ENCODE measurements around a stretch of chr4.

GRCh38 chr4:118351825-118352625 is 778 bp downstream of the PRSS12 start:
- RRBS: no CpG with 5 or more reads among the region's 66 CpGs

DNA sequence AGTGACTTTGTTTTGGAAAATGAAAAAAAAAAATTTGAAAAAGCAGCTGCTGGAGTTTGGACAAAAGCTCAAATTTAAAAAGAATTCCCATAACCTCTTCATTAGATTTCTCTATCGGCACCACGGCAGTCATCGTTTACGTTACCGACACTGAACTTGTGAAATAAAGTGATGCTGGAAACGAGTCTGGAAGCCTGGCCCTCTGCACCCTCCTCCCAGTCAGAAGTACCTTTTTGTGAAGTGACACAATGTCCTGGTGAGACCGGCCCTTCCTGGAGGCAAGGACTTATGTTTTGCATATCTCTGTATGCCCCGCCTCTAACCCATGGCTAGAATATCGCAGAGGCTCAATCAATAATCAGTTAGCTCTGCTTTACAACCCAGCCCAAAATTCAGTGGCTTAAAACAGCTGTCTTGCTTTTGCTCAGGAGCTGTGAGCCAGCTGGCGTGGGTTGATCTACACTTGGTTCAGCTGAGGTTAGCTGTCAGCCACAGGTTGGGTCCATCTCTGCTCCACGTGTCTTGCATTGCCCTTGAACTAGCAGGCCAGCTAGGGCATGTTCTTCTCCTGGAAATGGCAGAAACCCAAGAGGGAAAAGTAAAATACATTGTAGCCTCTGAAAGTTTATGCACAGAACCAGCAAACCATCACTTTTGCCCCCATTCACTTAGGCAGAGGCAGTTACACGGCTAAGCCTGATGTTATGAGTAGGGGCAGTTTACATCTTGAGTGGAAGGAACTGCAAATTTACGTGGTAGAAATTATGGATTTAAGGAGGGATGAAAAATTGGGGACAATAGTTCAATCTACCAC is 98.8 kb upstream of the METTL14 start:
- RRBS: no CpG with 5 or more reads among the region's 13 CpGs

- RRBS: no CpG with 5 or more reads among the region's 6 CpGs
These were observed 56.2 kb downstream of the METTL14 start for GRCh38 chr4:118741300-118741891.

DNA sequence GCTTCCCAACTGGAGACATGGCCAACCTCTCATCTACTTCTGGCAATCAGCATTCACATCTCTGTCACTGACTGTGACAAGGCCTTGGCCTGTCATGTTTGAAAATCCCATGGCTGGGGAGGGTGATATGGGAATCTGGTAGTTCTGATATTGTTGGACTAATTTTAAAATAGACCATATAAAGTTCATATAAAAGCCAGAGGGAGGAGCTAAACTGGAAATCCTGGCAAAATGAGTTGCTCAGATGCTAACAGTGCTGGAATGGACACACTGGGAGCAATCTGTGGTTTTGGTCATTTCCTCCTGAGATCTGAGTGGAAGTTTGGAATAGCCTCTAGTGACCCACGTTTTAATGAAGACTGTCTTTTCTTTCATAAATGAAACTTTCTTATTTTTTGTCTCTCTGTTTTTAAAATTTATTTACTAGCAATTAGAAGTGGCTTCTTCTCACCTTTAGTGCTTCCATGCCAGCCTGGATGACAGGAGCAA is 66.4 kb downstream of the METTL14 start:
- RRBS: no CpG with 5 or more reads among the region's 1 CpG

- RRBS: no CpG with 5 or more reads among the region's 7 CpGs
These were observed 20.8 kb downstream of the SEC24D start for GRCh38 chr4:118814751-118815908.

GRCh38 chr4:118826973-118827569 is 8.9 kb downstream of the SEC24D start:
- RRBS: no CpG with 5 or more reads among the region's 3 CpGs

- RRBS: no CpG with 5 or more reads among the region's 9 CpGs
These were observed 5.6 kb downstream of the SYNPO2 start for GRCh38 chr4:118894153-118894698.

- RRBS: no CpG with 5 or more reads among the region's 7 CpGs
These were observed 16.9 kb downstream of the SYNPO2 start for GRCh38 chr4:118905355-118906073.

- RRBS: no CpG with 5 or more reads among the region's 3 CpGs
These were observed 59.8 kb downstream of the SYNPO2 start for GRCh38 chr4:118948441-118948833.

DNA sequence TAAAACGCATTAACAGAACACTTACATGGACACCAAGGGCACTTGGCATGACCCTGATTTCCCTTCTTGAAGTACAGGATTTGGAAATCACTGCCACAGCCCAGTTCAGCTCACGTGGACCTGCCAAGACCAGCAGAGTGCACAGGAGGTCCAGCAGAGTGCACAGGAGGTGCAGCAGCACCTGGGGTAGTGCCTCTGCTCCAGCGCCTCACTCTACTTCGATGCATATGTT is 122.3 kb downstream of the SYNPO2 start:
- RRBS: no CpG with 5 or more reads among the region's 4 CpGs

GRCh38 chr4:119046774-119047495 is 88.7 kb upstream of the MYOZ2 start:
- RRBS: no CpG with 5 or more reads among the region's 6 CpGs

GRCh38 chr4:119139612-119140067 is 4.0 kb downstream of the MYOZ2 start:
- RRBS: no CpG with 5 or more reads among the region's 2 CpGs

- RRBS: no CpG with 5 or more reads among the region's 6 CpGs
These were observed 778 bp downstream of the C4orf3 start for GRCh38 chr4:119299723-119300011.

GRCh38 chr4:119371274-119371866 is 49.4 kb upstream of the FABP2 start:
- RRBS: no CpG with 5 or more reads among the region's 4 CpGs

DNA sequence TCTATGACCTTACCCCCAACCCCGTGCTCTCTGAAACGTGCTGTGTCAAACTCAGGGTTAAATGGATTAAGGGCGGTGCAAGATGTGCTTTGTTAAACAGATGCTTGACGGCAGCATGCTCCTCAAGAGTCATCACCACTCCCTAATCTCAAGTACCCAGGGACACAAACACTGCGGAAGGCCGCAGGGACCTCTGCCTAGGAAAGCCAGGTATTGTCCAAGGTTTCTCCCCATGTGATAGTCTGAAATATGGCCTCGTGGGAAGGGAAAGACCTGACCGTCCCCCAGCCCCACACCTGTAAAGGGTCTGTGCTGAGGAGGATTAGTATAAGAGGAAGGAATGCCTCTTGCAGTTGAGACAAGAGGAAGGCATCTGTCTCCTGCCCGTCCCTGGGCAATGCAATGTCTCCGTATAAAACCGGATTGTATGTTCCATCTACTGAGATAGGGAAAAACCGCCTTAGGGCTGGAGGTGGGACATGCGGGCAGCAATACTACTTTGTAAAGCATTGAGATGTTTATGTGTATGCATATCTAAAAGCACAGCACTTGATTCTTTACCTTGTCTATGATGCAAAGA is 74.6 kb upstream of the FABP2 start:
- RRBS: no CpG with 5 or more reads among the region's 13 CpGs

DNA sequence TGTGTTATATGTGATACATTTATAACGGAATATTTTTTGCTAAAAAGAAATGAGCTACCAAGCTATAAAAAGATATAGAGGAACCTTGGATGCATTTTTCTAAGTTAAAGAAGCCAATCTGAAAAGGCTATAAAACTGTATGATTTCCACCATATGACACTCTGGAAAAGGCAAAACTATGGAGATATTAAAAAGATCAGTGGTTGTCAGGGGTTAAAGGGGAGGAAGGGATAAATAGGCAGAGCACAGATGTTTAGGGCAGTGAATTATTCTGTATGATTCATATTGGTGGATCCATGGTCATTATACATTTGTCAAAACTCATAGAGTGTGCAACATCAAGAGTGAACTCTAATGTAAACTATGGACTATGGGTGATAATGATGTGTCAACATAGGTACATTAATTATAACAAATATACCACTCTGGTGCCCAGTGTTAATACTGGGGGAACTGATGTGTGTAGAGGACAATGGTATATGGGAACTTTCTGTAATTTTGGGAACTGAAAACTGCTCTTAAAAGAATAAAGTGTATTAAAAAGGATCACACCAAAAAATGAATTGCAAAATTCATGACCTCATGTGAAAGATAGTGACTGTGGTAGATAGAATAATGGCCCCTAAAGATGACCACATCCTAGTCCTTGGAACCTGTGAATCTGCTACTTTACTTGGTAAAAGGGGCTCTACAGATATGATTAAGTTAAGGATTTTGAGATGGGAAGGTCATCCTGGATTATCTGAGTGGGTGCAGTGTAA is 146.6 kb downstream of the PDE5A start:
- RRBS: no CpG with 5 or more reads among the region's 1 CpG

- RRBS: no CpG with 5 or more reads among the region's 18 CpGs
These were observed 112.1 kb downstream of the MAD2L1 start for GRCh38 chr4:119954477-119954984.

GRCh38 chr4:121183321-121183855 is 19.3 kb upstream of the TNIP3 start:
- RRBS: no CpG with 5 or more reads among the region's 3 CpGs

DNA sequence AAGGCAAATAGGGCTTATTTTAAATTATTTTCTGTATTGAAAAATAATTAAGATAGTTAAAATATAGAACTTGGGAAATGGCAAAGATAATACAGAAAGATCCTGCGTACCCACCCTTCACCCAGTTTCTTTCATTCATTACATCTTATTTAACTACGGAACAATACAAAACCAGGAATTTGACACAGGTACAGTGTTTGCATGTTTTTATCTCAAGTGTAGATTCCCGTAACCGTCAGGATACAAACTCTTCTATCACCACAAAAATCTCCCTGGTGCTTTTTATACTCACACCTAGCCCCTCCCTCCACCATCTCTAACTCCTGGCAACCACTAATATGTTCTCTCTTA is 449 bp upstream of the QRFPR start:
- RRBS: no CpG with 5 or more reads among the region's 4 CpGs